ENCODE measurements around the genes TRAF3IP3, KCNH1, NEK2 and INTS7.

GRCh38 chr1:209742883-209743695, 12.8 kb upstream of the TRAF3IP3 start:
- PRO-cap: no peak

DNA sequence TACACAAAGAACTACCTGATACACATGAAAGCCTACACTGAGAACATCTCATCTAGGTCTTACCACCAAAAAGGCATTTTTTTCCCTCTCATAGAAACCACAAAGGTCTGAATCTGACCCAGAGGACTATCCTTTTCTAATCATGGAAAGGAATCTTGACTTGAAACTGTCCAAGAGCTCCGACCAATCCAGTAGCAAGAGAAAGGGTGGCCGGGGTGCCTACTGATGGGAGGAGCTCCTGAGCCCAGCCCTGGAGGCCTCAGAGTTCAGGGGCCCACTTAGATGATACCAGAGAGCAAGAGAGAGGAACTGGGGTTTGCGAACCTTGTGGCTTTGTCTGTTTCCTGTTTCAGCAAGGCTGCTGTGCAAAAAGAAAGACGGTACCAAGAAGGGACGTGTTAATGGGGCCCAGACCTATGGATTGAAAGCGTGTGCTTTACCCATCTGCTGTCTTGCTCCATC, at the start of gene TRAF3IP3:
TSS of gene TRAF3IP3 (plus strand) at position 281 of the 462 bp plus-strand sequence.
- PRO-cap: no peak

DNA sequence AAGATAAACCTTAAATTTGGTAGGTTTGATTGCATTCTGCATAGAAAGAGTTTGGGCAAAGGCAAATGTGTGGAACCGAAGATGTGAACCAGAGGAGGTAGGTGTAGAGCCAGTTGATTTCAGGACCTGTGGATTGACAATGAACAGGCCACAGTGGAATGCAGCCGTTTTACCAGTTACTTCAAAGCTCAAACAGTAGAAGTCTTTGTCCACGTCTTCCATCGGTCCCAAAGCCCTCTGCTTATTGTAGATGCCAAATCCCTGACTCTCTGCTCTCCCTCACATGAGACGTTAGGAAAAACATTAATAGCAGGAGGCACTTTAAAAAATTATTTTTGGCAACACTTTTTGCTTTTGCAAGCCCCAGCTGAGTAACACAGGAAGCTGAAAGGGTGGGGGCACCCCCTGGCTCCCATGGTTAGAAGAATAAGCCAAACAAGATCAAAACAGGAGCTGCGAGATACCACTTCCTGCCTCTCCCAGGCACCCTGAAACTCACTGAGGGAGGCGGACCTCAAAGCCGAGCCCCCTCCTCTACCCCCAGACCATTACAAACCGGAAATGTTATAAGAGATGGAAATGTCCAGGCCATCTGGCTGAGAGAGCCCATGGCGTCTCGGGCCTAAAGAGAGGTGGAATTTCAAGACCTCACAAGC, 13.4 kb downstream of the TRAF3IP3 start:
- PRO-cap: no peak

GRCh38 chr1:209823030-209824414, 4.2 kb upstream of the UTP25 start:
- PRO-cap: no peak

- PRO-cap: no peak
Measured at GRCh38 chr1:209830665-209831270, 3.0 kb downstream of the UTP25 start.

- PRO-cap: no peak
Measured at GRCh38 chr1:209883225-209883925, 54.6 kb upstream of the SYT14 start.

DNA sequence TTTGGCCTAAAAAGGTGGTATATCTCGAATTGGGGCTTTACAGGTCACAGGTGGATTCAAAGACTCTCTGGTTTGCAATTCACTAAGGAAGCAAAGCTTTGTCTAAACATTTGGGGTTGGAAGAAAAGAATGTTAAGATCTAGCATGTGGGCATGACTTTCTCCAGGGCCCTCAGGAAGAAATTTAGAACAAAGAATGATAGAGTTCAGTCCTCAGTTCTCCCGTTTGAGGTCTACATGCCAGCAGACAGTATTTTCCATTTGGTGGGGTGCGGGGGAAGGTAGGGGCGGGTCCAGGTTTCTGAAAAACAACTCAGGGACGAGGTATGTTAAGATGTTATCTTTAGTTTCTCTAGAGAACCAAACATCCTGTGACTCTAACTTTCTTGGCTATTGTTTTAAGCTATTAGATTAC, 42.4 kb upstream of the SYT14 start:
- PRO-cap: no peak

DNA sequence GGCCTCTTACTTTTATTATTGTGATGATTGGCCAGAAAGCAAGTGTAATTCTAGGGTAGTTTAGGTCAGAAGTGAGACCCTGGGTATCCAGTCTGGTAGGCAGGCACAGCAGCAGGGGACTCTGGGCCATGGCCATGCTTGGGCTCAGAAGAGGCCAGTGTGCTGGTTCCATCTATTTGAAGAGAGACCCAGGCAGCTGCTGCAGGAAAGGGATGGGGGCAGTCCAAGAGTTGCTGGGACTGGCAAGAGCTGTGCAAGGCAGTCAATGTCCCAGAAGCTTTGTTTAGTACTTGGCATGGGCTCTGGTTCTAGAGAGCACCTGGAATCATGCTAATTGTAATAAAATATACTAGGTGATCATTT, 79.8 kb downstream of the HHAT start:
- PRO-cap: no peak

- PRO-cap: no peak
Measured at GRCh38 chr1:210419300-210419804, 90.7 kb downstream of the HHAT start.

DNA sequence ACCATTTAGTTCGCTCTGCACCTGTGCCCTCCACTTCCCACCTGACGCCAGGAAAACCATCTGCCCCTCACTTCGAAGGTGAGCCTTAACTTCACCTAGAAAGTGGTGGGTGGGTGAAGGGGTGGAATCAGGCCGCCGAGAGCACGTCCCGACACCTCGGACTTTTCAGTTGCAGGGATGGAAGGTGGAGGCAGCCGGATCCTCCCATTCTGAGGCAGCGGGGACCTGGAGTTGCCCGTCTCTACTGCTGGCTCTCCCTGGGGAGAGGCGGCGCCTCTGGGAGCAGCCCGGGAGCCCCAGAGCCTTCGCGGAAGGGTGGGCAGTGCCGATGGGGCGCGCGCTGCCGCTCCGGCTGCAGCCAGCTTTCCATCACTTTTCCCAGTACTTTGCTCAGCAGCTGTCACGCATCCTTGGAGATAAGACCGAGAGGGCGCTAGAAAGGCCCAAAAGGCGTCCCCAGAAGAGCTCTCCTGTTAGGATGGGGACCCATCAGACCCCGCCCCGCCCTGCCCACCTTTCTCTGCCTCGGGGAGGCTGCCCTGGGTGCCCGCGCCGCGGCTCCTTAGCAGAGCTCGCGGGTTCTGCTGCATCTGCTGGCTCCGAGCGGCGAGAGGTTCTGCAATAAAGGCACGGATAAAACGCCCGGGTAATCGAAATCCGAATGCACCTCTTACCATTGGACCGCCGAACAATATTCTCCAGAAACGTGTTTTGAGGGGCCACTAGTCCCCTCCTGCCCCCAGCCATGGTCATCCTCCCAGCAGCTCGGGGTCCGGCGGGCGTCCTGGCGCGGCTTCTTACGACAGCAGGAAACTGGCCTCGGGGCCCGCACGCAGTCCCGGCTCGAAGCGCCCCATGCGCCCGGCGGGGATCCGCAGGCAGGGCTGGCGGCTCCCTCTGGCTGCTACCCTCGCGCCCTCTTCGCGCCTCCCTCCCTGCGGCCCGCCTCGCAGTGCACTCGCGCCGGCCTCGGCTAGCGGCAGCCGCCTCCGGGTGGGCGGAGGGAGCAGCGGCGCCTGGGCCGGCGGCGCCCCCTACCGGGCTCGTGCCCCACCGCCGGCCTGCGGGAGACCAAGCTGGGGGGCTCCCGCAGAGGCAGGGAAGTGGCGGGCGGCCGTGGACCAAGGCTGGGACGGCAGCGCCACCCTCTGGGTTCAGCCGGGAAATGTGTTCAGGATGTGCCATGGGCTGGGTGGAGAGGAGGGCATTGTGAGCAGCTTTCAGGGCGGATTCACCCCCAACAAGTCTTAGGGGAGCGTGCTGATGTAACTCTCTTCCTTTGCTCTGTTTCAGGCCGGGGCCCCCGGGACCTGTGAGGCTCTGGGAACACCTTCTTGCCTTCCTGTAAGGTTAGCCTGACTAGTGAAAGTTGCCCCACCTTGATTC, at the start of gene KCNH1:
TSS of gene KCNH1 (minus strand) at position 956 of the 1,386 bp plus-strand sequence.
- PRO-cap: no peak

DNA sequence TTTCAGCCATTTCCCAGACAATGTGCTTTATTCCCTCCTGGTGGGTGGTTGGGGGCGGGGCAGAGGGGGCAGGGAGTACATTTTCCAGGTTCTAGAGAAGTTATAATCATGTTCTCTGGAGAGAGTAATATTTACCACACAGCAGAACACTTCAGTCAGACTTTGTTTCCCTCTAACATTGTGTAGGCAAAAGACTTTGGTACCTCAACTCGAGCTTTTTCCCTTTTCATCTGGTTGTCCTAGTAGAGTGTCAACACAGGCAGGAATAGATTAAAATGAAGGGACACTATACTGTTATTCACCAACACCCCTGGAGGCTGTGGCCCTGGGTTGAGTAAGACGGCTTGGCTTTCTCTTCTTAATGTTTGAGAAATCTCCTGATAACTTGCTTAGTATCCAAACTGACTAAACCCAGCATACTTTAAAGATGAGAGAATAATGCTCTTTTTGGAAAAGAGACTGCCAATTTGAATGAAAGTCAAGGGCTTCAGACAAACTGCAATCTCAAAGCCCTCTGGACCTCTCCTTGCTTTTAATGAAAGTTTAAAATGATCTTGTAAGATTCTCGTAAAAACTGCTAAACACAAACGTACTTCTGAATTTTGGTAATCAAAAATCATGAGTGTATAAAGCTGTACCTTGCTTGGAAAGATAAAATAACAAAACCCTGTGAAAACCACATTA, 2.5 kb upstream of the SLC30A1 start:
- PRO-cap: no peak

DNA sequence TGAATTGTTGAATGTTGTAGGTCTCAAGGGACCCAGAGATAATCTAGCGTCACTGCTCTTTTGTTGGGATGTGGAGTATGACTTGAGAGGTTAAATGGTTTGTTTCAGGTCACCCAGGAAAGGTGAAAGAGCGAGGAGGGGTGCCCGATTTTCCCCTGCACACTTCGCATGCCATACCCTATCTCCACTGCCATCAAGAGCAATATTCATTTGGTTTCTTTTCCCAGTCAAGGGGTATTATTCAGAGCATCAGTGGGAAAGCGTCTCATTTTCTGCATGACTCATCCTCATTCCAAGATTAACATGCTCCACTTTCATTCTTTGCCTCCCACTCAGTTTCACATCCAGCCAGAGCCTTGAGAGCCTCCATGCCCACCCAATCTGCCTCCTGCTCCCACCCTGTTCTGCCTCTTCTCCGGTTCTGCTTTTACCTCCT, 13.2 kb upstream of the SLC30A1 start:
- PRO-cap: no peak

DNA sequence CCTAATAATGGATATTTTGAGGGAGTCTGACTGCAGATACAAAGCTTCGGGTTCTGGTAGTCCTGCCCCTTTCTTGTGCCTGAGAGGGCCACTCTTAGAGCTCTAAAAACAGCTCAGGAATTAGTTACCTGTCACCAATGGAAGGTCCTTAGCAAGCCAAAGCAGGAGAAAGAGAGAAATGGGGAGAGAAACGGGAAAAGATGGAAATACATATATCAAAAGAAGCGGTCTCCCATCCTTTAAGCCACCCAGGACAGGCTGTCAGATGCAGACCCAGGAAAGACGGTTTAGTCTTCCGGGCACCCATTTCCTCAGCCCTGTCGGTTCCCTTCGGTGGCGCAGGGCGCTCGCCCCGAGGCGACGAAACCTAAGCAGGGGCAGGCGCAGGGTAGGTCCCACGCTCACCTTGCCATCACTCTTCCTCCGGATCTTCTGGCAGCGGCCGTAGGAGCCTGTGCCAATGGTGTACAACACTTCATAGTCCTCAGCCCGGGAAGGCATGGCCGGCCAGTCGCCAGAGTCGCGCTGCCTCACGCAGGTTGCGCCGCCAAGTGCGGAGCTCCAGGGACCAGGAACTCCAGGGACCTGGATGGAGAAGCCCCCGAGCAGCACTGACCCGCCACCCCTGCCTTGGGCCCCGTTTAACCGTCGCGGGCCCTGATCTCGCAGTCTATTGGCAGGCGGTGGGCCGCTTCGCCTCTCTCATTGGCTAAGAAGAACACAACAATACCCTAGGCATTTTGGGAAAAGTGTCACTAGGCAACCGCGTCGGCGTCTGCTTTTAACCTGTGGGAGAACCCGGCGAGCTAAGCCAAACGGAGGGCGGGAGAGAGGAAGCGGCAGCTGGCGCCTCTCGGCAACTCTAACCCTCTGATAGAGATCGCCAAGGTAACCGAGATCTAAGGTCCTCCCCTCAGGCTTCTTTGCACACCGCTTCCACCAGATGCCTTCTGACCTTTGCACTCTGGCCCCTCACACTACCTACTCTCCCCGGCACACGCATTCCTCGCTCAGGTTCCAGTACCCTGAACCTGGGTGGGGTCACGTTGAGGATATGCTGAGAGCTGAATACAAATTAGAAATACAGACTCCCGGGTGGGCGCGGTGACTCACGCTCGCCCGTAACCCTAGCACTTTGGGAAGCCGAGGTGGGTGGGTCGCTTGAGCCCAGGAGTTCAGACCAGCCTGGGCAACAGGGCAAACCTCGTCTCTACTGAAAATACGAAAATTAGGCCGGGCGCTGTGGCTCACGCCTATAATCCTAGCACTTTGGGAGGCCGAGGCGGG, at the start of gene NEK2:
TSS of gene NEK2 (minus strand) at position 643 of the 1,287 bp plus-strand sequence.
- PRO-cap: no peak

DNA sequence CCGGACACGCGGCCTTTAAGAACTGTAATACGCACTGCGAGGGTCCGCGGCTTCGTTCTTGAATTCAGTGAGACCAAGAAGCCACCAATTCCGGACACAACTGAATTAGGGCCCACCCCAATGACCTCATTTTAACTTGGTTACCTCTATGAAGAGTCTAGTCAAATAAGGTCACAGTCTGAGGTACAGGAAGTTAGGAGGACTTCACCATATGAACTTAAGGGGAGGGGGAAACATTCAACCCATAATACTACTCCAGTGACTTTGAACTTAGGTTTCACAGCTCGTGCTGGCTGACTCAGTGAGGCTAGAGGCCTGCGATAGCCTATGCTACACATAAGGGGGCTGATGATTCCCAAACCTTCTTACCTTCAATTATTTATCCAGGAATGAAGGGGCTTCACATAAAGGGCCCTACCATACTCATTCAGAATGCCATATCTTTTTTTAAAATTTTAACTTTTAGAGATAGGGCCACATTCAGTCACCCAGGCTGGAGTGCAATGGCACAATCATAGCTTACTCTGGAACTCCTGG, 60.1 kb upstream of the LPGAT1 start:
- PRO-cap: no peak

DNA sequence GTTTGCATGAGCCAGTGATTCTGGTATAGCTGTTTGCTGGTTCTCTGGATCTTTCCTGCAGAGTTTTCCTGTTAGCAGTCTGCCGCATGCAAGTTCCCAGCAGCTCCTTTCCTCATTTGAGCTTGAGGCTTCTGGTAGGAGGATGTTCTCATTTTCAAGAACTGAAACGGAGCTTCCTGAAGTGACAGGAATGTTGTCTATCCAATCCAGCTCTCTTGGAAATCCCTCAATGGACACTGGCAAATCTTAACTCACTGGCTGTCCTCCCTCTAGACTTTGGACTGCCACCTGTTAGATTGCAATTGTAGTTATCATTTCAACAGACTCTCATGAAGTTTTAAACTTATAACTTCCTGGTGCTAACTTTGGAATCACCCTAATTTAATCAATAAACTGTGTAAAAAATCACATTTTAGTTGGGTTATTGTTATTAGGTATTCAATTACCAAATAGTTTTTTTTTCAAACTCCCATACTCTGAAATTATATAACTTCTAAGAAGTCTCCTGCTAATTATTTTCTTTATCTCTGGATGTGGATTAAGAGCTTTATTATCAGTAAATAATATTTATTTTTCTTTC, 73.4 kb upstream of the LPGAT1 start:
- PRO-cap: no peak

DNA sequence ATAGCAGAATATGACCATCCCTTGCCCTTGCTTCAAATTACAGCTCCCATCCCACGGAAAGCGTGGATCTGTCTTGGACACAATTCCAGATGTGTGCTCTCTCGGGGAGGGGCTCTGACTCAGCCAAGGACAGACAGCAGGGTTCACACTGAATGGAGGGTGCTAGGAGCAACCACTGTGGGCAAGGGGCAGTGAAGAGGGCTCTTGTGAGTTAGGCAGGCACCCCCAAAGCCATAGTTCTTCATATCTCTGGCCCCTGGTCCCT, 80.6 kb upstream of the LPGAT1 start:
- PRO-cap: no peak

DNA sequence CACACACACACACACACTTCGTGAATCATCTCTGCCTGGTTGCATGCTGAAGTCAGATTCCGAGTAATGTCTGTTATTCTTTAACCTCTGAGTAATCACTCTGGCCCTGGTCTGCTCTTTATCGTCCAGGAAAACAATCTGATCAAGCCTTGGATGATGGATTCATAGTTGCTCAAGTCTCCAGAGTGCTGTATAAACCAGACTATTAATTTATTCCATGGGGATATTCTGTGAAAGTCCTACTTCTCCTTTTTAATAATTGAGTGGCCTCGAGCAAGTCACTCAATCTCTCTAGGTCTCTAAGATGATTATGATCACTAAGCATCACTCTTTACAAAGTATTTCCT, 87.5 kb upstream of the LPGAT1 start:
- PRO-cap: no peak

DNA sequence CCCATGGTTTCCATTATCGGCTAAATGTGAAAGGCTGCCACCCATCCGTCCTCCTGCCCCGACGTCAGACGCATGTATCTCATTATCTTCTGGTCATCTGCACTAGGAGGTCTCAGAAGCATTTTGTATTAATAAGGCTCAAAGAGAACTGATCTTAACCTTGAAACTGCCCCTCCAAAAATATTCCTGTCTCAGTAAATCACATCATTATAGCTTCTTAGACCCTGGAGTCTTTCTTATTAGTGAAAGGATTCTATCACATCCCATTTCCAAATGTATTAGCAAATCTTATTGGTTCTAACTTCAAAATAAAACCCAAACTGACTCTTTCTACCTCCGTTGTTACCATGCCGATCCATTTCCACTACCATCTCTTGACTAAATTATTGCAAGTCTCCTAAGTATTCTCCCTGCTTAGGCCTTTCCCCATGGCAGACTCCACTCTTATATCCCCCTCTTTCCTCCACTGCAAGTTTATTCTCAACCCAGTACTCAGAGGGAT, 26.8 kb downstream of the INTS7 start:
- PRO-cap: no peak

GRCh38 chr1:212035057-212036158, at the start of gene INTS7:
INTS7 (minus strand) TSS chr1:212035557.
- PRO-cap: unidirectional peak, minus-strand start at chr1:212035545

DNA sequence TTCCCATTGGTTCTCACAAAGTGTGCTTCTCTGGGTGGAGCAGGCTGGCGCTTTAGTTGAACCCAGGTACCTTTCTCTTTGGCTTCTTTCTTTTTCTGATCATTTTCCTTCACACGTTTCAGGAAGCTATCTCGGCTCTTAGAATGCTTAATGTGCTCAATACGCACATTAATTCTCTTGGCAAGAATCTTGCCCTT, 15.9 kb downstream of the DTL start:
- PRO-cap: no peak

All from mesenteric fat pad (tissue), 1 donor.